ENCODE data around the gene KLHL1.

GRCh38 chr13:70108062-70108767 is at the start of gene KLHL1:
KLHL1 (minus strand) TSS chr13:70108452.
- PRO-cap: no peak

DNA sequence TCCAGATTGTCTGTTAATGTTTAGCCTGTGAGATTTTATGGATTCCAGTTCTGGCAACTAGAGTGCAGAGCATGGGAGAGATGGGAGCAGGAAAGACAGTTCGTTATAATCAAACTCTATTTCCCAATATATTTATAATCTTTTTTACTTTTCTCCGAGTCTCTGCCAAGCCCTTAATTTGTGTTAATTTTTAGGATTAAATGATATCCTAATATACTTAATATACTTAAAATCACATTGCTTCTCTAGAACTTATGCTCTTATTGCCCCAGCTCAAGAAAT is 272.7 kb upstream of the KLHL1 start:
- PRO-cap: no peak

DNA sequence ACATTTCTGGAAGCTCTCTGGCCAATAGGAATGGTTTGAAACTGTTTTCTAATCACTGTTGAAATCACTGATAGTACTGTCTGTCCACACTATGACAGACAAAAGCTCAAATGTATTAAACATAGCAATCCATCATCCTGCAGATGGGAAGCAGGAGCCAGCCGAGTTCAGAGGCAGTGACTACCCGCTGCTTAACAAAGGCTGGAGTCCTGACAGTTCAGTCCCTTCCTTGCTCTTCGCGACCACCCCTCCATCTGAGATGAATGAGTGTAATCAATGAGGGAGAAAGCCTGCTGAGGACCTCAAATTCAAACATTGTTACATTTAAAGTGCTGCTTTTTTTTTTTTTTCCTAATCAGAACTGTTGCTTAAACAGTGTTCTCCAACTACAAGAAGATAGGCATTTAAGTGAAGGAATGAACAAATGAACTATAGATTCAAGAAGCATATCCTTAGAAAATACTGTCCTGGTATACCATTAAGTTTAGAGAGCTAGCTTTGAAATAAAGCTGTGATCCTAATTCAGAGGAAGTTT is 14.9 kb downstream of the DACH1 start:
- PRO-cap: no peak

- PRO-cap: bidirectional peak, plus-strand start at chr13:71864832, minus-strand start at chr13:71864728
Observed at GRCh38 chr13:71864170-71864912, 2.7 kb downstream of the DACH1 start.

GRCh38 chr13:72507311-72507720 is 220.1 kb downstream of the MZT1 start:
- PRO-cap: no peak

GRCh38 chr13:73177938-73178634 is 119.3 kb downstream of the KLF5 start:
- PRO-cap: no peak

DNA sequence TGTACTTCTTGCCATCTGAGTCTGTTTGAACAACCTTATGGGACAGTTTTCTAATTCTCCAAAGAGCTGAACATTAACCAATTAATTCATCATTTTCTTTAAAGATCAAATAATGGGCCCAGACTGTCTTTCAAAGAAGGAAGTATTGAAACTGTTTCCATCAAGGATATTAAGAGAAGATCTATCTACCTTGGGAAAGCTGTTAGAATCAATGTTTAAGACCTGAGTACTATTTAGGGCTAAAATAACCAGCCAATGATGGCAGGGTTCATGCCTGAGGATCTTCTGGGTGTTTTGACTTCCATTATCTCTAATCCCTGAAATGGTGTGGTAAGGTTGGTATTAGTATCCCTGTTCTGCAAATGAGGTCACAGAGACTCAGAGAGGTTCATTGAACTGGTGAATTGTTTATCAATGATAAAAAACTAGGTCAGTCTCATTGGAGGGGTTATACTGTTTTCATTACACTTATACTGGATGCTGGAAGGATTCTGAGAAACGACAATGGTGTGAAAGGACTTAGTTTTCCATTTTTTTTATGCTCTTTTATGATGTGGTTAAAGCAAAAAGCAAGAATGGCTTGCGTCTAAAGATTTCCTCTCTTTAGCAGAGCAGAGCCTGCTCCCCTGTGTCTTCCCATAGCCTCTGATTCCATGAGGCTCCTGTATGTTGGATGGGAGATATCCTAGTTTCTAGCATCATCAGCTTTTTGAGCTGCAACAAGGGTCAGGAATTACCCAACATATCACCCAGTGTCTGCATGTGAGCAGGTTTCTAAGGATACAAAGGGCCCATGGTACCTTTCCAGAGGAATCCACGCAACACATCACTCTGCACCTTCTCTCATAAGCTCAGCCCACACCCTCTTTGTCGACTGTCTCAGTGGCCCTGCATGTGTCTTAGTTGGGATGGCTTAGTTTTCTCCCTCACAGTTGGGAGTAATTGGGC is 264.9 kb downstream of the KLF5 start:
- PRO-cap: no peak

GRCh38 chr13:73327491-73328060 is 268.8 kb downstream of the KLF5 start:
- PRO-cap: no peak

- PRO-cap: no peak
Observed at GRCh38 chr13:73661648-73661965, 602.8 kb downstream of the KLF5 start.

DNA sequence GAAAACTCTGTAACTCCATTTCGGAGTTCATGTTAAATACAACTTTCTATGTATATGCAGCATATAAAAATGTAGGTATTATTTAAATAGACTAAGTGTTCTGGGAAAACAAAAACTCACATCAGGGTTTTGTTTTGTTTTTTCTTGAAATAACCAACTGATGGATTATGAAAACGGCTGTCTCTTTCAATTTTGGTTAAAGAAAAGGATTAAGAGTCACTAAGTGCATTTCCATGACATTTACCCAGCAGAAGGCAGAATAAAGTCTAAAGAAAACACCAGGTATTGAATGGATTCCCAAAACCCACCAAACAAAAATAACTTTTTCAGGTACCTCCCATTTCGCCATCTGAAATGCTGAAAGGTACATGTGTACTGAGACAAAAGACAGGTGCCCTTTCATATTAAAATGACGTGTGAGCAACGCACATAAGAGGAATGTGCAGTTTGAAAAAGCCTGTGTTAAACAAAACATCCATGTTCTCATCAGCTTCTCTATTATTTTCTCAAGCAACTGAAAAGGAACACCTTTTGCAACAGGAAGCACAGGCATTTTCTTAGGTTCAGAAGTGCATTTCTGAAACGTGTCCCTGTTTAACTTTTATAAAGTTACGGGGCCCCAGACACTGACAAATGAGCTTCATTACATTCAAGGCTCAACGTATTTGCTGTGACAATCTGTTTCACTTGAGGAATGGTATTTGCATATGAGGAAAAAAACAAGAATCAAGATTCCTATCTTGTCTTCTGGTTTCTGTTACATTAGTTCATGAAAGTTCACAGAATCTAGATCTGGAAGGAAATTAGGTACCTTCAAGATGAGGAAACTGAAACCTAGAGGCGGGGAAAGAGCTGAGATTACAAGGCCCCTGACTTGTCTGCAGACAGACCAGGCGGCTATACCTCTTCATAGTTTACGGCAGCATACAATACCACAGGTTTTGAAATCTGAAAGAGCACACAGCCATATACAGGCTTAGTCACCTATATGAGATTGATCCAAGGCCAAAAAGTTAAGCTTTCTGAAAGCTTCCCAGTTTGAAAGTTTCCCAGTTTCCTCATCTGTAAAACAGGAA is 643.6 kb downstream of the KLF5 start:
- PRO-cap: no peak

DNA sequence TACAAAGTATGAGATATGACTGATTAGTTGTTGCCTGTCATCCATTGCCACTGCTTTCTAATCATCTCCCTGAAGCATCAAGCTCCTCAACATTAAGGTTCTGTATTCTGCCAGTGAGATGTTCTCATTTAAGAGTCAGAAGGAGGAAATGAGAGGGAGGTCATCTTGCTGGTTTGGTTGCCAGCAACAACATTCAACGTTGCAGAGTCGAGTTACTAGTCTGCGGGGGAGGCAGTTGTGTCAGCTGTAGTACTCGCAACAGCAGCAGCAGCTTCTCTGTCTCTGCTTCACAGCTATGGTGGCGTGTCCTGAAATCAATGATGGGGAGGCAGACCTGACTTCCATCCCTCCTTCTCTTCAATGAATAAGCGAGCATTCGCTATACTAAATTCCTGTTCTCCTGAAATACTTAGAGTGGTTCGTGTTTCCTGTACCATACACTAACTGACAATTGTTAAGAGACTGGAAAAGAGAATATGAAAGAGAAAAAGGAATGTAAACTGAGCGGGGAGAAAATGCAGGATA is 812.2 kb downstream of the KLF5 start:
- PRO-cap: bidirectional peak, plus-strand start at position 234 of the sequence, minus-strand start at position 137 of the sequence

GRCh38 chr13:74132656-74132972 is 1073.8 kb downstream of the KLF5 start:
- PRO-cap: no peak

GRCh38 chr13:74135735-74136098 is 1076.9 kb downstream of the KLF5 start:
- PRO-cap: bidirectional peak, plus-strand start at chr13:74135961, minus-strand start at chr13:74135934

- PRO-cap: no peak
Observed at GRCh38 chr13:75384897-75385612, 96.9 kb downstream of the TBC1D4 start.

DNA sequence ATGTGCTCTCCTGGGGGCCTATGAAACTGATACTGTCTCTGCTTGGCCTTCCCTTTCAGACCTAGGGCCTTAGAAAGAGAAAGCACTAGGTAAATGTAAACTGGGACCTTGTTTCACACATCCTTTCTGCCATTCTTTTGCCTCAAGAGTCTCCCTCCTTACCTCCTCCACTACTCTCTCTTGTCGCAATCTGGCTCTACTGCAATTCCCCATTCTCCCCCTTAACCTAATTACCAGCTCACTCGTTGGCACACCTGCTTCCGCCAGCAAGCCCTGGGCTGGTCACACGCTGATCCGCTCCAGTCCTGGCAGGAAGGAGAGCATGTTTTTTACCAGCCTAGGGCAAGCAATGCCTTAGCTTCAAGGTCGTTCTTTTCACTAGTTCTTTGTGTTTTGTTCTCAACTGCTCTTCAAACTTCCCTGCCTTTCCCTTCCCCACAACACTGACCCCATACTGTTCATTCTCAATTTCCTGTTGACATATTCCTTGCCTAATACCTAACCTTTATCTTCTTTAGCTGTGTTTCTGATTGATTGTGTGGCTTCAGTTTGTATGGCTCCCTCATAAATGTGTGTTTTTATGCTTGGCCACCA is 23.0 kb downstream of the TBC1D4 start:
- PRO-cap: no peak

DNA sequence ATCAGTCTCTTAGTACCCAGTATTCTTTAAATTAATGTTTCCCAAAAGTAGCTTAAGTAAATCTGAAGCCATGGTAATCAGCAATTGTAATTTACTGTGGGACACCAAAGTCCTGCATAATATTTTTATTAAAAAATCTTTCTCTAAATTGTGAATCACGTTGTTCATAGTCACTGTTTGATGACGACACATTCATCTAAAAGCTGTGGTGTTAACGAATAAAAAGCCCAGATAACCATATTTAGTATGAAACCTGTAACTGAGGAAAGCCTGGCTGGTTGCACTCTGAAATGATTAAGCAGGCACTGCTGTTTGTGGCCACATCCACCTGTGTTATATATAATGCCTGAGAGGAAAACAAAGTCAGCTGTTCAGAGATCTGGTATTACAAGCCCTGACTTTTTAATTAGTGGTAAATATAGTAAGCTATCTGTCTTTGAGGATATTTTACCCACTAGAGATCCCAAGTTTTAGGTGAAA is 79.4 kb downstream of the LMO7 start:
- PRO-cap: no peak

- PRO-cap: no peak
Observed at GRCh38 chr13:75761447-75761913, 125.3 kb downstream of the LMO7 start.

DNA sequence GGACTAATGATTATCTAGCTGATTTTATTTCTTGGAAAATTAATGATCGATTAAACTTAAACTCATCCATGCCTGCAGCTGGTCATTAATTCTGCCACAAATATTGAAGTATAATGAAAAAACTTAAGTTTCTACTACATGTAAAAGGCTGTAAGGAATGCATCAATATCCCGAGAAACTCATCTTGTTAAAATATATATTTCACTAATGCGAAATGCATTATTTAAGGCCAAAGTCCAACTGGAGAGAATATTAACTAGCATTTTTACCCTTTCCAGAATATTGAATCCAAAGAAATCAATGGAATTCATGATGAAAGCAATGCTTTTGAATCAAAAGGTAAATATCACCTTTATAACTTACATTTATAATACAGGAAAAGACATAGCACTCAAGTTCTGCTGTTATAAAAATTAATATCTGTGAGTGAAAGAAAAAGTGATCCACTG is 200.0 kb downstream of the LMO7 start:
- PRO-cap: no peak

DNA sequence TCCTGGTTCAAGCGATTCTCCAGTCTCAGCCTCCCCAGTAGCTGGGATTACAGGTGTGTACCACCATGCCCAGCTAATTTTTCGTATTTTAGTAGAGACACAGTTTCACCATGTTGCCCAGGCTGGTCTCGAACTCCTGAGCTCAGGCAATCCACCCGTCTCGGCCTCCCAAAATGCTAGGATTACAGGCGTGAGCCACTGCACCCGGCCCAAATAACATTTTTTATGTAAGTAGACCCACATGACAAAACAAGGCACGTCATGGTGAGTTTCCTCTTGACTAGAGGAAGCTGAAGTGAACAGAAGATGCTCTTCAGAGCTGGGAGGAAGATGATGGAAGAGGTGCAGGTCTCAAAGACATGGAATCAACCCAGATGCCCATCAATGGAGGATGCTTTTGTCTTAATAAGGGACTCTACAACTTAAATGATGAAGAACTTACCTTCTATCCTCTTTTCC is 139.0 kb downstream of the KCTD12 start:
- PRO-cap: no peak

- PRO-cap: no peak
Observed at GRCh38 chr13:77050375-77051188, 23.6 kb upstream of the FBXL3 start.